Mesenteric fat pad (tissue), 1 donor: ENCODE results near the genes KLHDC1, VCPKMT and SOS2.

GRCh38 chr14:48900328-48900658, 685.9 kb downstream of the RPS29 start:
- PRO-cap, result no peak

DNA sequence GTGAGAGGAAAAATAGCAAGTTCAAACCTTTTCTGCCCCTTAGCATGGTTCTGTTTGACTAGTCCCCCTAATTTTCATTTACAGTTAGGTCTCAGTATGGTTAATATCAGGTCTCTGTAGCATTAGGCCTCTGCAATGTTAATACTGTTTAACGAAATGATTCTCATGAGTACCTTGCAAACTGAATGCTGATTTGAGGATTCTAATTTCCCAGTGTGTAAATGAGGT, 532.6 kb downstream of the RPS29 start:
- PRO-cap, result no peak

- PRO-cap, result no peak
Measured at GRCh38 chr14:49597227-49597457, 1.6 kb upstream of the LRR1 start.

GRCh38 chr14:49692483-49693845, at the start of gene KLHDC1:
Gene KLHDC1, plus strand, starts transcription at chr14:49693120.
- PRO-cap, result bidirectional peak, plus-strand start at chr14:49693120, minus-strand start at chr14:49693024; unidirectional peak, minus-strand start at chr14:49693491

- PRO-cap, result no peak
Measured at GRCh38 chr14:49800265-49800992, 32.5 kb downstream of the KLHDC2 start.

DNA sequence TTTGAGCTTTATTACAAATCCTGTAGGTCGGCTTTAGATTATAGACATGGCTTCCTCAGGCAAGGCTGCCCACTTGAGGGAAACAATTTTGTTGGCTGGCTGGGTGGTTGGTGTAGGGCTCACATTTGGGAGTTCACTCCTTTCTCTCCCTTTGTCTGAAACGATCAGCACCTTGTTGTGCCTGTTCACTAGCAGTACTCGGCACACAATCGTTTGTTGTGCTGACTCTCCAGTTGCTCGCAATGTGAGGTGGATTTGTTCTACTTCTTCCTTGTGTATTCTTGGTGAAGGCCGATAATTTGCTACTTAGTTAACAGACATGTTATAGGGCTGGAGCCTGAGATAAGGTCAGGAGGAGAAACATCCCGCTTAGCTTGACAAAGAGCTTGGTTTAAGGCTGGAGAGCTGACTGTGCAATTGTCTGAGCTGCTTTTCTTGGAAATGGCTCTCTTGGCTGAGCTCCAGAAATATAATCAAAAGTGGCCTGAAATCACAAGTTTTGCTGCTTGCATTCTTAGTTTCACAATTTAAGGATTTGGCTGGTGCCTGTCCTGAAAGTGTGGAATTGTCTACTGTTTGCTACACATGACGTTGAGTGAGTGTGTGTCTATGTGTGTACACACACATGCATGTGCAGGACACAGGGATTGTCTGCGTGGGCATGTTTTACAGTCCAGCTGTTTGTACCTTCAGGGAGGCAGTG, 77.6 kb downstream of the ARF6 start:
- PRO-cap, result no peak

DNA sequence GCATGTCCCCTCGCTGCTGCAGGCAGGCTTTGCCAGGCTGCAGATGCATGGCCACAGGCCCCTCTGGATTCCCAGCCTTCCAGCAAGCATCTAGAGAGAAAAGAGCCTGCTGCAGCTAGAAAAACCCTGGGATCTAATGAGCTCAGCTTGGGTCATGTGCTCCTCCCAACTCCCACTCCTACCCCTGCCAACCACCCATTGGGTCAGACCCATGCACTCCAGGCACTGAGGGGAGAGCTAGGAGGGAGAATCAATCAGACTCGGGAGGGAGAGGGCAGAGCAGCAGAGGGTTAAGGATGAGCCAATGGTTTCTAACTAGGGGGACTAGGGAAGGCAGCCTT, 56.6 kb downstream of the VCPKMT start:
- PRO-cap, result no peak

DNA sequence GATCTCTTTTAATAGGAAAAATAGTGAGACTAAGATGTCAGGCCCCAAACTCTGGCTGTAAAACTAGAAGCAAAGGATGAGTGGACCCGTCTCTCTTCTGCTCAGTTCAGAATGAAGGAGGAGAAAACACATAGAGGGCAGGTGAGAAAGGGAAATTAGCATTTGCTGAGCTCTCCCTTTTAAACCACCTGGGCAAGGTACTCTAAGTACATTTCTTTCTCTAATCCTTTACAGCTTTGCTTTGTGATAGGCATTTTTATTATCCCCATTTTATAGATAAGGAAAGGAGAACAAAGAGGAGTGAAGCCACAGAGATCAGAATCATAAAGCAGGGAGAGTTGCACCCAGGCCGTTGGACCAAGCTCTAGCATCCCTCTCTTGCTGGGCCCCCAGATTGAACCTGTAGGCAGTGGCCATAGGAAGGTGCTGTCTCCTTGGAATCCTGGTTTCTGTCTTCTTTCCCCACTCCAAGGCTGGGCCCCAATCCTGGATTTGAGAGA, 47.1 kb downstream of the VCPKMT start:
- PRO-cap, result no peak

DNA sequence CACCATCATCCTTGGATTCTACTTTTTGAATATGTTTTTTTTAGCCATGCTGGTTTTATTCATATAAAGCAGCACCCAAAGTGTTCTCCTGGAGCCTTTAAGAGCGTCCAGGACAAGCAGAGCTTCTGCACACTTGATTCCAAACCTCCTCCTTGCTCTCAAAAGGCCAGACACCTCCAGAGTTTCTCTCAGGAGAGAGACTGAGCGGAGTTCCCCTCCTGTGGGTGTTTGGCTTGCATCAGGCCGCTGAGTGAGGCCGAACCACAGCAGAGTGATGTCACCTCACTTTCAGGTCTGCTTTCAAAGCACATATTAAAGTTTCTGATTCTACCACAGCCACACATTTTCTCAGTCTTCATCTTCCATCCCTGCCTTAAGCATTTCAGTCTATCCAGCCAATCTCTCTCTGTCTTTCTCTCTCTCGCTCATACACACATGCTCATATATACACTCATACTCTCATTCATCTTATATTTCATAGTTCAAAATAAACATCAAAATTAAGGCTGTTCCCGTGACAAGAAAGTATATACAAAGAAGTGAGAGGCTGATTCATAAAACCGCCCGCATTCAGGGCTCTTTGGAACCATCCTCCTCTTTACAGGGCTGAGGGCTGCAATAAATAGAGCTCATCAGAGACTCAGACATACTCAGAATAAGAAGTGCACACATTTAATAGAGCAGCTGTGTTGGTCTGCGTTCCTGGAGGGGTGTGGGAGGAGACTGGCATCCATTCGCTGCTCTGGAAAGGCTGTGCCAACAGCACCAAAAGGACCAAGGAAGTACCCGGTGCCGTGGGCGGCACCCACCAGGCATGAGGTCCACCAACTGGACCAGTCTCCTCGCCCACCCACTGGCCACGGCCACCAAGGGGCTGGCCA, 33.1 kb downstream of the VCPKMT start:
- PRO-cap, result no peak

DNA sequence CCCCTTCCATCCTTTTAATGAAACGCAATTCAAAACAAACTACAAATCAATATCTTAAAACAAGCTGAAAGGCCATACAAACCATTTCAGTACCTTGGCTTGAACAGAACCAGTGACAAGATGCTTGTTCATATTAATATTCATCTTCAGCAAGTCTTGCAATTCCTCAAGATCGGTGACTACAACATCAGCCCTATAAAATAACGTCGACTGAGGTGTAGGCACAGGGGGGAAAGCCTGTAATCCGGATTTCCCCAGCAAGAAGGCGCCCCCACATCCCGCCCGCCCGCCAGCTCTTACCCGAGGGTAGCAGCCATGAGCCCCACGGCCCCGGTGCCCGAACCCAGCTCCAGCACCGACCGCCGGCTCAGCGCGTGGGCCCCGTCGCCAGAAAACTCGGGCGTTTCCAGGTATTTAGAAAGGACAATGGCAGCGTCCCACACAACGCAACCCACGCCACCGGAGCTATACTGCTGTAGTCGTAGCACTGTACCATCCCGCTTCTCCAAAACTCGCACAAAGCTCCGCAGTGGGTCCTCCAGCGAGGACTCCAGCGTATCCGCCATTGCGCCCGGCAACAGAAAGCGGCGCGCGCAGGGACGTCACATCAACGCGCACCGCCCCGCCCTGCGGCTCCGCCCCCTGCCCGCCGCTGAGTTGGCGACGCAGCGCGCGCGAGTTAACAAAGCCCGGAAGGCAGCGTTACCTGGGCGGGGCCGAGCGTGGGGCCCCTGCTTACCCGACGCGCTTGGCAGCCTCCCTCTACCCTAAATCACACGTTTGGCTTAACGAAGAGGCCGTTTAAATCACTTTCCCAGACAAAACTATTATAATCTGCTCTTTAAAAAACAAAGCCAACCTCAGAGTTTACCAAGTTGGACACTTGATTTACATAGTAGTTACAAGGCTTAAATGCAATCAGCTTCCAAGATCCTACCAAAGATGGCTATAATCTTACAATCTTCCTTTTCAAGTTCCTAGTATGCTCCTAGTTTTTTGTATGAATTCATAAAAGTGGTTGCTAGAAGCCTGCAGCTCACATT, at the start of gene VCPKMT:
Gene VCPKMT (minus strand): TSS at position 586 of the 1,043 bp plus-strand sequence.
- PRO-cap, result bidirectional peak, plus-strand start at position 655 of the sequence, minus-strand start at position 579 of the sequence

DNA sequence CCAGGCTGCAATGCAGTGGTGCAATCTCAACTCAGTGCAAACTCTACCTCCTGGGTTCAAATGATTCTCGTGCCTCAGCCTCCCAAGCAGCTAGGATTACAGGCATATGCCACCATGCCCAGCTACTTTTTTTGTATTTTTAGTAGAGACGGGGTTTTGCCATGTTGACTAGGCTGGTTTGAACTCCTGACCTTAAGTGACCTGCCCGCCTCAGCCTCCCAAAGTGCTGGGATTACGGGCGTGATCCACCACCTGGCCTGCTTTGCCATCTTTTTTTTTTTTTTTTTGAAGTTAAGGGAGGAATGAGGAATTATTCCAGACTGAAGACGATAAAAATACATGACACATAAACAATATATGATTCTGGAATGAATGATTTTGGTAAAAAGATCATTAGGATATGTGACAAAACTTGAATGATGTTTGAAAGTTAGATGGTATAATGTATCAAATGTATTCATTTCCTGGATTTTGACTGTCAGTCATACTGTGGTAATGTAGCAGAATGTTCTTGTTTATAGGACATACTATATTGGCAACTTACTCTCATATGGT, 33.6 kb downstream of the SOS2 start:
- PRO-cap, result no peak

DNA sequence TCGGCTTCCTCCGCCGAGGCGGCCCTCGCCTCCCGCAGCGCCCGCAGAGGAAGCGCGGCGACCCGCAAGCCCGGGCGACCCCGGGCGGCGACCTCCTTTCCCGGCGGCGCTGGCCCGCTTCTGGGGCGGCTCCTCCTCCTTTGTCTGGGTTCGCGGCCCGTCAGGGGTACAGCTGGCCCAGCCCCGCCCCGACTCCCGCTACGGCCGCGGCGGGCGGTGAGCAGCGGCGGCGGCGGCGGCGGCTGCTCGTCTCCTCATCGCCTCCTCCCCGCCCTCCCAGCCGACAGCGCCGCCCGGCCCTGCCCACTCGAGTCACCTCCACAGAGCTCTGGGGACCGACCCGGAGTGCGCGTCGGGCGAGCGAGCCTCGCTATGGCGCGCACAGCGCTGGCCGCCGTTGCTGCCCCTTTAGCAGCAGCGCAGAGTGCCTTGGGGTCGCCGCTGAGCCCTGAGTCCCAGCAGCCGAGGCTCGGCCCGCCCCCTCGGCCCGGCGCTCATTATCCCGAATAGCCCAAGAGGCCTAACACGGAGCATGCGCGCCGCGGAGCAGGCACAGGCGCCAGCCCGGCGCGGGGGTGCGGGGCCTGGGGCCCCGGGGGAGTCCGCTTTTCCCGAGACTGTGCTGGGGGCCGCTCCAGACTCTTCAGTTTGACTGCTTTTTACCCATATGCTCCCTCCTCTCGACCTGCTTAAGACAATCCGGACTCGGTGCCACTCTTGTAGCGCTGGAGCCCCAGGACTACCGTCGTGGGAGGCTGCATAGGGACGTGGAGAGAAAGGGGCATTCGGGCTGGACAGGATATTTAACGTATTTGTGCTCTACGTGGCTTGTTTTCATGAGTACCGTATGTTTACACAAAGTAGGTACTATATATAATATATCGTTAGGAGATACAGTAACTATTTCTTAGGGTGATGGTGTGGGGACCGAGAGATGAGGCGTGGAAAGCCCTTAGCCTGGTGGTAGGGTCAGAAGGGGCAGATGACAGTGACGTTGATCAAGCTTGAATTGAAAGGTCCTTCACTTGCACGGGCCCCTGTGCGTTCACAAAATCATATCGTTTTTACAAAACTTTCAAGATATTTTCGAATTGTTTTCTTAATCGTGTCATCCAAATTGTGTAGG, at the start of gene SOS2:
Gene SOS2 (minus strand): TSS at position 122 of the 1,126 bp plus-strand sequence.
- PRO-cap, result bidirectional peak, plus-strand start at position 323 of the sequence, minus-strand start at position 122 of the sequence; bidirectional peak, plus-strand start at position 553 of the sequence, minus-strand start at position 426 of the sequence

GRCh38 chr14:50331503-50332086, 19.5 kb downstream of the DMAC2L start:
- PRO-cap, result no peak

DNA sequence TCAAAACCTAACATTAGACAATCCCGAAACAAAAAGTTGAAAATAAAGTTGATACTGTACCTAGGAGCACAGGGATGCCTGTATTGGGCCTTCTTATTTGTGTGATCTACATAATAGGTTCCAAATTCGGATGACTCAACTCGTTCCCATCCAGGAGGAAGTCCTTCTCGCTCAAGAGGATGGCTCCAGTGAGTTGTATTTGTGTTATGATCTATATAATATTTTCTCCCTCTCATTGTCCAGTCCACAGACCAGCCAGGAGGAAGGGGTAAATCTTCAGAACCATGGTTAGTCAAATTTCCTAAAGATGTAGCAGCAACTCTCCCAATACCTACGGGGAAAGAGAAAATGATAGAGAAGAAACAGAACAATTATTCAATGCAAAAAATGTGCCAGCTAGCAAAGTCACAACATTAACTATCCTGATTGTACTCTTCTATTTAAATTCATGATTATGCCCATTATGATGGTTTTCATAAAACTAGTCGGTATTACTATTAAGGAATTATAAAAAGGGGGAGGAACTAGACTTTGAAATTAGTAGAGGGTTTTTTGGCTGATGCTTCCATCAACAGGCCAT, 23.3 kb downstream of the SAV1 start:
- PRO-cap, result no peak

- PRO-cap, result no peak
Measured at GRCh38 chr14:50658070-50658573, 10.0 kb downstream of the SAV1 start.

GRCh38 chr14:50670177-50671040, 2.3 kb upstream of the SAV1 start:
- PRO-cap, result no peak

DNA sequence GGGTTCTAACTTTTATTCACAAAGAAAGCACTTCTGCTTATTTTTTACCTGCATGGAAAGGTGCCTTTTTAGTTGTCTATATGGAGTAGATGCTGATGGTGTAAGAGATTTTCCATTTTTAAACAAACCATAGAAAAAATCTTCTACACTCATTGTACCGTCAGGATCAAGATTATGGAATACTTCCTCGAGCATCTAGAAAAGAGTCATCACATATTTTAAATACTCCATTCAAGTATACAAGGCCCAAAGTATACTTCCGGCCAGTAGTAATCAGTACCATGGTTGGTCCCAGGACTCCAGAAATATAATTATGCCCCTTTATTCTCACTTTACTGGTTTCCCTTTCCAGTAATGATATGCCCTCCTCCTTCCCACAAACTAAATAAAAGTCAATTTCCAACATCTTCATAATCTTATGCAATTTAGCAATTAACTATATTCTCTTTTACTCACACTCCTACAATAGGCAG, 58.0 kb downstream of the NIN start:
- PRO-cap, result no peak

DNA sequence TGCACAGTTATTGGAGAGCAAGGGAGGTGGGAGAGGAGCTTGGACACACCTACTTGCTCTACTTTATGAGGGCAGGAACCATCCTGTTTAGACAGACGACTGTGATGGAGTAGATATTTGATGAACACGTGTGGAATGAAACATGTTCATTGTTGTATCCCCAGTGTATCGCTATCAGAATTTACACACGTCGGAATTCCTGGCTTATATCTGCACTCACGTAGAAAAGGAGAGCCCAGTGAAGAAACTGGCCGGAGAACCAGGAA, 2.3 kb downstream of the PYGL start:
- PRO-cap, result no peak

DNA sequence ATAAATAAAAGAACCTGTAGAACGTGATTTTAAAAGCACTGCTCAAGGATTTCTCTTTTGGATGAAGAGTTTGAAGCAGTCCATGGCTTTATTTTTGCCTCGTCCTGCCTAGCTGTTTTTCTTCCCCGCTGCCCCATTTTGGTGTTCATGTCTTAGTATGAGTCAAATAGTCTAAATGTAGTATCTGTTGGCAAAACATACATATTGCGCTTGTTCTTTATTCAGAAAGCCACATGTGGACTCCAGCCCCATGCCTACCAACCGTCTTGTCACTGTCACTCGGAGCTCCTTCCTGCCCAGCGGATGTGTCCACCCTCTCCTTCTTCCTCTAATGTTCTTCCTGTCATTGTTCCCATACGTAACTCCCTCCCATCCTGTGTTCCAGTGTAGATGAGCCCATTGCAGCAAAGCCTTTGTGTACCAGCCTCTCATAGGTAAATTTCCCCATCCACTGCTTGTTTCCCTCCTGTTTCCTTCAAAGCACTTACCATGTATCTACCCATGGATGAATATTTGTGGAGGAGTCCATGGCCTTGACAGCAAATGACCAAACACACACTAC, 120.5 kb downstream of the TMX1 start:
- PRO-cap, result no peak

DNA sequence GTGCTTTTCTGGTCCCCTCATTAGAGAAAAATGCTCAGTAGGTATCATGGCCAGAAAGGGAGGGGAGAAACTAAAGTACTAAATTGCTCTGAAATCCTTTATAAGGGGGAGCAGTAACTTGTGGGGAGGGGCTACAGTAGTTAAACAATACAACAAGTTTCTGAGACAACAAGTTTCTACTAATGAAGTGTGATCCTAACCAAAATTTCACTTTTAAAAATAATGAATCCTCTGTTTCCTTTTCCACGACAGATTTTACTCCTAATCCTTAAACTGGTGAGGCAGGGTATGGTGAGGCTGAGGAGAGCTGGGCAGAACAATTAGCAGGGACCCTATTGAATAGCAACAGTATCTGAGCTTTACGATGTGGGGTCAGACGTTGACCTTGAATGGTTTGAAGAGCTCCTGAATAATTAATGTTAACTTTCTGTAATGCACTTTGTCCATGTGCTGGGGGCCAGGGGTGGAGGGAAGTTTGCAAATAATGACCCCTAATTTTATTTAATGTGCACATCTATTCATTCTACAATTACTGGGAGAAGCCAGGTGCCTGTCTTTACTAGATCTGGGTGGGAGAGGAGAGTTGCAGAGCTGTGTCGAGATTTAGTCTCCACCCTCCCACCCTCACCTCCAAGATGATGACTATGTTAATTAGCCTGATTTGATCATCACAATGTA, 4.4 kb downstream of the GNG2 start:
- PRO-cap, result no peak